Mesangial cell (primary cell): ENCODE measurements around a stretch of chr17.

GRCh38 chr17:51056698-51057546, 63.7 kb downstream of the SPAG9 start:
- RAMPAGE, long total RNA, result no peak

- RAMPAGE, long total RNA, result no peak
Observed at GRCh38 chr17:51091707-51092167, 28.9 kb downstream of the SPAG9 start.

DNA sequence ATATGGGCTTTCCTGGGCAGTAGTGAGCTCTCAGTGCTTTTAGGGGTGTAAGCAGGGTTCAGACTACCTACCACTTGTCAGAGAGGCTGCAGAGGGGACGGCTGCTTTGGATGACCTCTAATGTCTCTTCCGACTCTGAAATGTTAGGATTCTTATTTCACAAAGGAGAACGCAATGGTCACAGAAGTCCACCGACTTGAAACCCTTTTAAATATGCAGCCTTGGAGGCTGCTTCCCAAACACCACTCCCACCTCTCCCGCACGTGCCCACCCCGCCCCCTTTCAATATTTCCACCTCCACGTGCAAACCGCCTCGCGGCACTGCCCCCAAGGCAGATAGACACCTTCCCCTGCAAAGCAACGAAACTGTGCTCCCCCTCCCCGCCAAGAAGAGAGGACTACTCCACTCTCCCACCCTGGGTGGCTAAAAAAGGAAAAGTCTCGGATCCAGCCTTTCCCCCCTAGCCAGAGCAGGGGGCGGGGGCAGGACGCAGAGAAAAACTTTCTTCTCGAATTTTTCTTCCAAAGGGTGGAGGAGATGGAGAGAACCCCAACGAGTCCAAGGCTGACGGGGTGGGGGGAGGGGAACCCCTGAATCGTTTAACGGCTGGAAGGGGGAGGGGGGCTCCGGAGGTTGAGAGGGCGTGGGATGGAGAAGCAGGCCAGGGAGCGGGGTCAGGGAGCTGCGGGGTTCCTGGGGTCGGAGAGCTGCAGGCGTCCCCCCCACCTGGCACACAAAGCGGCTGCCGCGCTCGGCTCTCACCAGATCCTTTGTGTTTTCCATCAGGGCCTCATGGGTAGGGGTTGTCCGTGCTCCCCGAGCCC, 565 bp downstream of the MBTD1 start:
- RAMPAGE, long total RNA, result no peak

GRCh38 chr17:52147919-52148262, 10.6 kb downstream of the CA10 start:
- RAMPAGE, long total RNA, result no peak

DNA sequence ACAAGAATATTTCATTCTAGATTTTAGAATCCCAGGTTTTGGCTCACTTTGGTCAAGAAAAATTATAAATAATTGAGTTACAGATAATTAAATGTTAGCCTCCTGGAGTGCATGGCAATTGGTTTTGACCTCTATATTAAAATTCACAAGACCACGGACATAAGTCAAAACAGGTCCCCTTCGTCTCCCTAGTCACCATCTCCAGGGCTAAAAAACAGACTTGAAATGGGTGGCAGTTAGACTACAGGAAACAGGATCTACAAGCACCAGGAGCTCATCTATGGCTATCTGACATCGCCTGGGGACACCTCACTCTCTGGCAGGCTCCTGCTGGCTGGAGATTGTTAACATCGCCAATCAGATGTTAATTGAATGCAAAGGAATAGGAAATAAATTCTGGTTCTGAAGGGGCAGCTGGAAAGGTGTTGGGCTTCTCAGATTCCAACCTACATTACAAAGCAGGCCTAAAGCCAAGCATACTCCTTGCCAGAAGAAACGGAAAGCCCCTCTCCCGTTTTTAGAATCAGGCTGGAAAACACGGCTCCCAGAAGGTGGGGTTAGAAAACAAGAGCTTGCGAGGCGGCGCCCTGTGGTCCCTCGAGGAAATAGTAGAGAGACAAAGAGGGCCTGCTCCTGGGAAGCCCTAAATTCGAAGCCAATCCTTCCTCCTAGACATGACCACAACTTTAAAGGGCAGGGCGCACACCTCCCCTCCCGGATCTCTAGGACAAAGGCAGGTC, 981 bp upstream of the TOM1L1 start:
- RAMPAGE, long total RNA, result no peak

DNA sequence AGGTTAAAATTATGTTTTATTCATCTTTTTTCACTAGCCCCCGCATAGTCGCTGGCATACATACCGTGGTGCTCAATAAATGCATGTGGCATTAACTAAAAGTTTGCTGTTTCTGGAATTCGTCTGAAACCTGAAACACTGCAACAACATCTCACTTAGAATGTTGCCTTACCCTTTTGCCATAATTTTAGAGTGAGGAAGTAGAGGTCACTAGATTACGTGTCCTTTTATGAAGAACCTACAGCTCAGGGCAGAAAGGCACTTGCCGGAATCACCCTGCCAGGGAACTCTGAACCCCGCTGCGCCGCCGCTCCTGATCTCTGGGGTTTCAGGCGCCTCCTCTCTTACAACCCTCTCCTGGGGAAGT, 1.3 kb upstream of the HLF start:
- RAMPAGE, long total RNA, result no peak

DNA sequence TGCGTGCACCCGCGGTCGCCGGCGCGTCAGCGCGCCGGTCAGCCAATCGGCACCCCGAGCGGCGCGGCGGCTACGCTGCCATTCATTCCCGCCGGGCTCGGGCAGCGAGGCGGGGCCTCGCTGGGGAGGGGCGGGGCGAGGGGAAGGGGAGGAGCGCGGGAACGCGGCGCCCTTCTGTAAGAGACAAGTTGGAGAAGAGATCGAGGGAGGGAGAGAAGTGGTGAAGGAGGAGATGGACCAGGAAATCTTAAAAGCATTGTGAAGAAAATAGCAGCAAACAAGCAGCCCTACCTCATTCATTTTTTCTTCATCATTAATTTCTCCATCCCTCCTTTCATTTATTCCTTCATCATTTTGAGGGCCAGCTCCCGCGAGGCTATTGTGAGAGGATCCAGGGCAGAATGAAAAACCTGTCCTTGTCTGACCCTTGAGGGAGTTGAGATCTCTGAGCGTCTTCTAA, 412 bp upstream of the MMD start:
- RAMPAGE, long total RNA, result no peak

GRCh38 chr17:55699060-55699669, 23.5 kb downstream of the TMEM100 start:
- RAMPAGE, long total RNA, result no peak

DNA sequence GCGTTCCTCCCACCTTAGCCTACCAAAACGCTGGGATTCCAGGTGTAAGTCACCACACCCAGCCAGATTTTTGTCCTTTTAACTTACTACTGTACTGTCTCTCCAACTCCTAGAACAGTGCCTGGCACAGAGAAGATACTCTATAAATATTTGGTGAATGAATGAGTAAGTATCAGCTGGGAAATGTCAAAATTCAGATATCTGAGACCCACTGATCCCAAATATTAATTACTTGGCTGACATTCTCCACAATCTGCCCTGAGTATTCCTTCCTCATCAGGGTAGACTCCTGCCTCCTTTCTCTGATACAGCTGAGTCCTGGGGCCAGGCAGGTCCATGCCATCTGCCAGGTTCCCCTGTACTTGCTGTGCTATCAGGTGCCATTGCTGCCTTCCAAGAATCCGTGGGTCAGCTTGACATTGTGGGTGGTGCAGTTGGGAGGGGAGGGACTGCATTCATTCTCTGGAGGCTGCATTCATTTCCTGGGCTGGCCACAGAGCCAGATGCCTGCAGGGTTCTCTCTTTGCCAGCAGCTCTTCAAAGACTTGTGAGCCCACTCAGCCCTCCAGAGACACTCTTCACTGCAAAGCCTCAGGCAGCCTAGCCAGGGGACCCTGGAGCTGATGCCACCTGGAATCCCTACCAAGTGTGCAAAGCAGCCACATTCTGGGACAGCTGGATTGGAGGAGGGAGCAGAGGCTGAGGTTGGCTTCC, 20.6 kb downstream of the ANKFN1 start:
- RAMPAGE, long total RNA, result no peak

- RAMPAGE, long total RNA, result no peak
Observed at GRCh38 chr17:56412524-56412914, 181.0 kb upstream of the NOG start.

- RAMPAGE, long total RNA, result no peak
Observed at GRCh38 chr17:56567415-56567614, 26.2 kb upstream of the NOG start.

DNA sequence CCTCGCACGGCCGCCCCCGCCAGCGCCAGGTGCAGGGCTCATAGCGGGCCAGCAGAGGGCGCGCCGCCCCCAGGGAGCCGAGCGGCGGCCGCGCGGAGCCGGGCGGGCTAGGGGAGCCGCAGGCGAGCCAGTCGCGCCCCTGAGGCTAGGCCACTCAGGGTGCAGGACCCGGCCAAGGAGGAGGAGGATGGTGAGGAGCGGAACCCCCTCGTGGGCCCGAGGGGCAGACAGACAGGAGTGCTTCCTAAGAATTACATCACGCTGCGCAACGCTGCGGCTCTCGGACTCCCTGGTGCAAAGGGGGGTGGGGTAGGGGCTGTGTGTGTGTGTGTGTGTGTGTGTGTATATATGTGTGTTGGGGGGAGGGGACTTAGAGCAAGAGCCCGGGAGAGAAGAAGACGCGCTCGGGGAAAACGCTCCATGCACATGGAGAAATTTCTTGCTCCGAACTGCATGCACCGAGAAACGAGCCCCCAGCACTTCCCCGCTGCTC, 845 bp upstream of the NOG start:
- RAMPAGE, long total RNA, result no peak

GRCh38 chr17:56906013-56906574, 7.8 kb downstream of the TRIM25 start:
- RAMPAGE, long total RNA, result no peak

- RAMPAGE, long total RNA, result no peak
Observed at GRCh38 chr17:57091088-57091819, 6.2 kb downstream of the AKAP1 start.

GRCh38 chr17:57092685-57093452, 7.8 kb downstream of the AKAP1 start:
- RAMPAGE, long total RNA, result no peak

DNA sequence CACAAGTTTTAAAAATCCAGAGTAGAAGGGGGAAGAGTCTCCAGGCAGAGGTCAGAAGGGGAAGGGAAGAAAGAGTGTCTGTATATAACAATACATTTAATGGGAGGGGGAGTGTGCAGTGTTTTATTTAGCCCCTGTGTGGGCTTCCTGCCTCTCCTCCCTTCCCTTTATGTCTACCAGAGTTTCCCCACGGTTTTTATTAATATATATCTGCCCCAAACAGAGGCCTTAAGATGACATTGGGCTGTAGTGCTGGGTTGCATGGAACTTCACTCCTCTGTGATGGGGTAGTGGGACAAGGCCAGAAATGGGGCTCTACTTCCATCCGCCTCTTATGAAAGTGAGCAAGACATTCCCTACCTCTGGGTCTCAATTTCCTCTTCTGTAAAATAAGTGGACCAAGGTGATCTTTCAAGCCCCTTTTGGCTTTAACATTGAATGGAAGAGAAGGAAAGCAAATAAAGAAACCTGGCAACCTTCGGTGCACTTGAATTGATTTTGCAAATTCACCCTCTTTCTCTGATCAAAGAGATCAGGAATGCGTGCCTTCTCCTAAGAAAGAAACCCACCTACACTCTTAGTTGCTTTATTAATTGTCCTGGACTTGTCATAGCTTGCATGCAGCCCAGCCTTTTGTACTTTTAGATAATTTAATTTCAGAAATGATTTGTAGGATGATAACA, 2.8 kb downstream of the MSI2 start:
- RAMPAGE, long total RNA, result no peak

GRCh38 chr17:57270830-57271678, 14.7 kb downstream of the MSI2 start:
- RAMPAGE, long total RNA, result no peak

GRCh38 chr17:57287712-57288775, 31.7 kb downstream of the MSI2 start:
- RAMPAGE, long total RNA, result no peak

DNA sequence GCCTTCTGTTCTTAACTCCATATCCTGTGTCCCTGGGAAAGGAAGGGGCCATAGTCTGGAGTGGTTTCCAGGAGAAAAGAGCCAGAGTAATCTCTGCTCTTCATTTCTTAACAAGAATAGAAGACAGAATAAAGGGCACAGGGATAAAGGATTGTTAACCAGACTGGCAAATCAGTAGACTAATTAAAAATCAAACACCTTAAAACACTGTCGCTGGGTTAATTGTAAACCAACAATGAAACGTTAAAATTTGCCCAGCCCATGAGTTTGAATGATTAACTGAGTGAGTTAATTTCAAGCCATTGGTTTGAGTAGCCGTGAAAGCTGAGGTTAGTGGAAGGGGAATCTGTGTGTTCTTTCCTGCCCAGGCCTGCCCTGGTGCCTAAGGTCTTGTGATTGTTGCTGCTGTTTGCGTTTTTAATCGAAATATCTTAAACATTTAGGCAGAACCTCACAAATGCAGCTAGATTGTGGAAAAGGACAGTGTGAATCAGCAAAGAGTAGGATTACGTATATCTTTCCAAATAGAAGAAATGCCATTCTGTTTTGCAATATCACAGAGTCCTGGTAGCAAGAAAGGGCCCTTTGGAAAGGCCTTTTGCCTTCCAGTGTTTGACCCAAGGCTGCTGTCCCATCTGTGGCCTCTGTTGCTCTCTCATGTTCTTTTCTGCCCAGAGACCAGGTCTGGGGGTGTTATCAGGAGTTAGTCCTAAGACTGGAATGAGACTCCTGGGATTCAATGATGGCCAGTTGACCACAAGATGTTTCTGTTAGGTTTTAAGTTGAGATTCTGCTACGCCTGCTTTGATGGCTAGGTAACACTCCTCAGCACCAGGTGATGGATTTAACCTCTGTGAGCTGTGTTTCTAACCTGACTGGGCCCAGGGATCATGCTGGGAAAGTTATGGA, 113.8 kb downstream of the MSI2 start:
- RAMPAGE, long total RNA, result no peak

- RAMPAGE, long total RNA, result no peak
Observed at GRCh38 chr17:57410139-57410548, 153.8 kb downstream of the MSI2 start.